ENCODE data around the genes RBBP5, KLHDC8A and SLC45A3.

DNA sequence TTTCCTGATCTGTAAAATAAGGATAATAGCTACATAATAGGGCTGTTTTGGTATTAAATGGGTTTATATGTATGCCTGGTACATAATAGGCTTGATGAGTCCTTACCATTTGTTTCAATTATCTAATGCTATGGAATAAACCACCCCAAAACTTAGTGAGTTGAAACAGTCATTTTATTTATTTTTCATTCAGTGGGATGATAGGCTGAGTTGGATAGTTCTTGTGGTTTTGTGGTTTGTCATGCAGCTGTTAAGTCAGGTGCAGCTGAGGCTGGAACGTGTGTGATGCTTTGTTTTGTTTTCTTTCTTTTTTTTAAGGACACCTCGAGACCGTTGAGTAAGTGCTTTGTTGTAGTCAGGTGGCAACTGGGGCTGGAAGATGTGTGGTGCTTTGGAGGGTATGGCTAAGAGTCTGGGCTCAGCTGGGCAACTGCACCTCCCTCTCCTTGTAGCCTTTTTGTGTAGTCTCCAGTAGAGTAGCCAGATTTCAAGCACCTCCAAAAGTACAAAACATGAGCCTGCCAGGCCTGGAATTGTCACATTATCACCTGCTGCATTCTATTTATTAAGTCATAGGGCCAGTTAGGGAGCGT lies 5.0 kb downstream of the MDM4 start:
- PRO-cap, 5 experiments, result no peak in any of the 5 experiments
- RAMPAGE, long total RNA, 2 experiments, result no peak in any of the 2 experiments
- RRBS, result no CpG with 5 or more reads among the region's 4 CpGs

DNA sequence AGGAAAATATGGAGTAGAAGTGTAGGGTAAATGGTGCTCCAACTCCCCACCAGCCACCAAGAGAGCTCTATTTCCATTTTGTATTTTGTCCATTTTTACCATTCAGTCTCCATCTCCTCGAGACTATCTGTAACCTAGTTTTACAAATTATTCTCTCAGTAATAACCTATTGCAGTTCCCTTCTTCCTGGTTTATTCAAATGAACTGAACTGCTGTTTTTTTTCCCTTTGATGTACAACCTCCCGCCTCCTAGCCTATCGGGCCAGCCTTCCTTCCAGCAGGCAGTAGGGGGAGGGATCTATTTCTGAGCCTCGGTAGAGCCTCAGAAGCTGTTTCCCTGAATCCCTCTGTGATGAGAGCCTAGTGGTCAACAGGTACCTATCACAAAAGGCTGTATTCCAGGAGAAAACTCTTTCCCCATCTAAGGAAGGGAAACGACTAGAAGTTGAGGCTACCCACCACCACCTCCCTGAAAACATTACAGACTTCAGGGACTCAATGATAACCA lies 50.0 kb downstream of the MDM4 start:
- PRO-cap, 5 experiments, result no peak in any of the 5 experiments
- RAMPAGE, long total RNA, 2 experiments, result no peak in any of the 2 experiments
- RRBS, result no CpG with 5 or more reads among the region's 5 CpGs

DNA sequence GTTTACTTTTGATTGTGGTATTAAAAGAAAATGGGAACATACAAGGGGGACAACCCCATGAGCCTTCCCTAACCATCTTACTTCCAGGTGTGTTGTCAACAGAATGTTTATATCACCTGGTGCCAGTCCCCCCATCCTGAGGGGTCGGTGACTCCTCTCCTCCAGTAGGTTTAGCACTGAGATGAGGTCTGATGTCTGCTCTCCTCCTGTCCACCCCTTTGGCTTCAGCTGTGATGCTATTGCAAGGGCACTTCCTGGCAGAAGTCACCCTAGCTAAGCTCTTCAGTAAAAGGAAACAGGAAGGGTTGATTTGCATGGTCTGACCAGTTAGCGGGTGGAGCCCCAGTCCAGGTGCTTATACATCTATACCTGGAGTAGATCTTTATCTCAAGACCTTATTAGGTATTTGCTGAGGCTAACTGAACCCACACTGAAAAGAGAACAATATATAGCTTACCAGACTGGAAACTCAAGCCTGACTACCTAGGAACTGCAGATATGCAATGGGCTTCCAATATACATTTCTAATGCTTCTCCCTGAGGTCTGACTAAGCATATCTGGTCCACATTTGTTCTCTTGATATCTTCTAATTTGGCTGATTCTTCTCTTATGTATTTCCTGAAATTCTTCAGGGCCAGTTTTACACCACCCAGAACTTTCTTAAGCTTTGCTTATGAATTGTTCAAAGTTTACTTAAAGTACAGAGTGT lies 13.4 kb downstream of the NFASC start:
- PRO-cap, 5 experiments, result no peak in any of the 5 experiments
- RAMPAGE, long total RNA, 2 experiments, result no peak in any of the 2 experiments
- RRBS, result no CpG with 5 or more reads among the region's 2 CpGs

DNA sequence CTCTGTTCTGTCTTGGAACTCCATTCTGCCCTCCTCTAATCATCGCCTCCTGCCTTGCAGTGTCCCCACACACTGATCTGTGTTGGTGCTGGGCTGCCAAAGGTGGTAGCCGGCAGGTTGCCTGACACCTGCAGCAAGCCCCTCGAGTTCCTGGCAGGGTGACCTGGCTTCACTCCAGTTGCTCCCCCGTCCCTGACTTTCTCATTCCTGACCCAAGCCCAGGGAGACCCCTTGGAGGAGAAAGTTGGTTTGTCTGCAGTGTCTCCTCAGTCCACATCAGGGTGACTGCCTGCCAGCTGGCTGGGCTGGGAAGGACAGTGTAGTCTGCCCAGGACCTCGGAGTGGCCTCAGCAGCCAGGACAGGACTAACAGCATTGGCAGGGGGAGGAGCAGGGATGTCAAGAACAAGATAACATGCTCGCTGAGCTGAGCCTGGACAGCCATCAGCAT lies 83.8 kb upstream of the CNTN2 start:
- PRO-cap, 5 experiments, result no peak in any of the 5 experiments
- RAMPAGE, long total RNA, 2 experiments, result no peak in any of the 2 experiments
- RRBS, result no CpG with 5 or more reads among the region's 6 CpGs

DNA sequence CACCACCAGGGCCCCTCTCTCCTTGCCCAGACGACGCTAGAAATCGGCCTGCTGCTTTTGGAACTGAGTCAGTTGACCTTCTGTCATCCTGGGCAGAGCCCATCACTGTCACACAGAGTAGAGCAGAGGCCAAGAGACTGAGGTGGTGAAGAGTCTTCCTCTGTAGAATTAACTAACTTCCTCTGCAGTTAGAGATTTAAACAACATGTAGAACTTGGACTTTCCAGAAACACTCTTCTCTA lies 83.5 kb upstream of the CNTN2 start:
- PRO-cap, 5 experiments, result no peak in any of the 5 experiments
- RAMPAGE, long total RNA, 2 experiments, result no peak in any of the 2 experiments
- RRBS, result no CpG with 5 or more reads among the region's 3 CpGs

- PRO-cap, 5 experiments, result no peak in any of the 5 experiments
- RAMPAGE, long total RNA, 2 experiments, result no peak in any of the 2 experiments
- RRBS, result 29% methylated on average over 1 of the region's 6 CpGs
Measured at GRCh38 chr1:205049487-205049784, 6.4 kb downstream of the CNTN2 start.

DNA sequence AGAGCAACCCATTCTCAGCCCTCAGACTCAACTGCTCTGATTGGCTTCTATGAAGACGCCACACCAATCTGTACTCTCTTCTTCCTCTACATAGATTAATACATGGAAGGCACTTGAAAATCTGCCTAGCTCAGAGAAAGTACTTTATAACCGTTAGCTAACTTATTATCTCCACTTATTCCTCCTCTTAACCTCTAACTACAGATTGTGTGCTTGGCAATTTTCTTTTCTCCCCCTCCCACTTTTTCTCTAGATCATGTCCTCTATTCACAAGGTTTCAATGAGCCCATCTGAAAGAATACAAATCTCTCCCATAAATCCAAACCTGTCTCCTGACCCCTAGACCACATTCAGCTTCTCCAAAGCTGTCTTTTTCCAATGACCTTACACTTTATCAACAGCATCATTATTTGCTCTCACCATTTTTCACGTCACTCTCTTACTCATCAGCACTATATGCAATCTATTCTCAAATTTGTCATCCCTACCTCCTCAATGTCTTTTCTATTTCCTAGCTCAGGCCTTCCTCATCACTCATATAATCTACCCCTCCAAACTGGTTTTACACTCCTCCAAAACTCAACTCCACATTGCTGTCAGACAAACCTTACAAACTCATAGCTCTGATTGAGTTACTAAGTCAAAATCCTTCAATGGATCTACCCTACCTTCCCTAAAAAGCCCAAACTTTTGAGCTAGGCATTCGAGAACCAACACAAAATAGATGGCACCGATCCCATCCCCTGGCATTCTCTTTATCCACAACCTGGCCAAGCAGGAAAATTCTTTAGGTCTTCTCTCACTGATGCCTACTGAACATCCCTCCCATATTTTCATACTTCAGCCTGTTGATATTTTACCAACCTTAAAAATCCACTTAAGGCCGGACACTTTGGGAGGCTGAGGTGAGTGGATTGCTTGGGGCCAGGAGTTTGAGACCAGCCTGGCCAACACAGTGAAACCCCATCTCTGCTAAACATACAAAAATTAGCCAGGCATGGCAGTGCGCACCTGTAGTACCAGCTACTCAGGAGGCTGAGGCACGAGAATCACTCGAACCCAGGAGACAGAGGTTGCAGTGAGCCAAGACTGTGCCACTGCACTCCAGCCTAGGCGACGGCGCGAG lies 1.8 kb downstream of the RBBP5 start:
- PRO-cap, 5 experiments, result no peak in any of the 5 experiments
- RAMPAGE, long total RNA, 2 experiments, result no peak in any of the 2 experiments
- RRBS, result no CpG with 5 or more reads among the region's 13 CpGs

- PRO-cap, 5 experiments, result peak in 5 of 5 experiments; most common minus-strand start chr1:205121975 (in 5)
- RAMPAGE, long total RNA, 2 experiments, result start-site peak on the minus strand in 1 of 2 experiments, at chr1:205121974-205122016 at its widest, 156 reads per replicate
- RRBS, result no CpG with 5 or more reads among the region's 31 CpGs
Measured at GRCh38 chr1:205121276-205122164, at the start of gene RBBP5. RBBP5 (minus strand) TSS chr1:205121978.

- PRO-cap, 5 experiments, result no peak in any of the 5 experiments
- RAMPAGE, long total RNA, 2 experiments, result no peak in any of the 2 experiments
- RRBS, result no CpG with 5 or more reads among the region's 9 CpGs
Measured at GRCh38 chr1:205293442-205294031, 28.0 kb downstream of the NUAK2 start.

GRCh38 chr1:205301731-205302305 lies 19.7 kb downstream of the NUAK2 start:
- PRO-cap, 5 experiments, result no peak in any of the 5 experiments
- RAMPAGE, long total RNA, 2 experiments, result no peak in any of the 2 experiments
- RRBS, result no CpG with 5 or more reads among the region's 6 CpGs

- PRO-cap, 5 experiments, result no peak in any of the 5 experiments
- RAMPAGE, long total RNA, 2 experiments, result no peak in any of the 2 experiments
- RRBS, result no CpG with 5 or more reads among the region's 5 CpGs
Measured at GRCh38 chr1:205313269-205313507, 8.4 kb downstream of the NUAK2 start.

- PRO-cap, 5 experiments, result no peak in any of the 5 experiments
- RAMPAGE, long total RNA, 2 experiments, result no peak in any of the 2 experiments
- RRBS, result no CpG with 5 or more reads among the region's 6 CpGs
Measured at GRCh38 chr1:205354747-205355514, 1.8 kb downstream of the KLHDC8A start.

- PRO-cap, 5 experiments, result no peak in any of the 5 experiments
- RAMPAGE, long total RNA, 2 experiments, result no peak in any of the 2 experiments
- RRBS, result no CpG with 5 or more reads among the region's 26 CpGs
Measured at GRCh38 chr1:205356404-205357480, at the start of gene KLHDC8A. KLHDC8A (minus strand) TSS chr1:205356922.

GRCh38 chr1:205376180-205376694 lies 19.5 kb upstream of the KLHDC8A start:
- PRO-cap, 5 experiments, result no peak in any of the 5 experiments
- RAMPAGE, long total RNA, 2 experiments, result no peak in any of the 2 experiments
- RRBS, result no CpG with 5 or more reads among the region's 5 CpGs

DNA sequence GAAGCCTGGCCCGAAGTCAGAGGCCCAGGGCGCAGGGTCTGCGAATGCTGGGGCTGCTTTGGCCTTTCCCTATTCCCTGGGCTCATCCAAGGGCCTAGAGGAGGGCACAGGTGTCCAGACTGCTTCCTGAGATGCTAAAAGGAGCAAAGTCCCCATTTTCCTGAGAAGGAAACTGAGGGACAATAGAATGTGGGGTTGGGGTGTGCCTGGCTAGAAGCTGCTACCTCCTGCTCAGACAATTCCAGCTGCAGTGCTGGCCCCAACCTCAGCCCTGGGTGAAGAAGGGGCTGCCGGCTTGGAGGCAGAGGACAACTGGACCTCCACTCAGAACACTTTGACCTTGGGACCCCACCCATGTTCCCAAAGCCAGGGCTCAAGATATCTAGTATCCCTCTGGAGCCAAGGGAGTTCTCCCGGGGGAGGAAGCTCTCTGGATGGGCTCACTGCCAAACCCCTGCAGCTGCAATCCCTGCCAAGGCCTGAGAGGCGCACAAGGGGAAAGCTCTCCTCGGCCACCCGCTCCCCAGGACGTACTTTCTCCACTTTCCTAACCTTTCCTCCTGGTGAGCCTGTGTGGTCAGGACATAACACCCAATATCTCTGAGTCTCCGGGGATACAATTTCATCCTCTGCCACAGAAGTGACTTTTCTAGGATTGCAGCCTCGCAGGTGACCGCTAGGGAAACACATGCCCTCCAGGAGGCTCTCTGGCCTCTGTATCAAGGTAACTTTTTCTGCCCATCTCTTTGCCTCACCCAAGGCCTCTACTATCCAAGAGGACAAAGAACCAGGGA lies 16.8 kb upstream of the LEMD1 start:
- PRO-cap, 5 experiments, result no peak in any of the 5 experiments
- RAMPAGE, long total RNA, 2 experiments, result no peak in any of the 2 experiments
- RRBS, result 15% methylated on average over 2 of the region's 12 CpGs

GRCh38 chr1:205442346-205443028 lies 13.4 kb downstream of the BLACAT1 start:
- PRO-cap, 5 experiments, result no peak in any of the 5 experiments
- RAMPAGE, long total RNA, 2 experiments, result no peak in any of the 2 experiments
- RRBS, result 100% methylated on average over 2 of the region's 6 CpGs

DNA sequence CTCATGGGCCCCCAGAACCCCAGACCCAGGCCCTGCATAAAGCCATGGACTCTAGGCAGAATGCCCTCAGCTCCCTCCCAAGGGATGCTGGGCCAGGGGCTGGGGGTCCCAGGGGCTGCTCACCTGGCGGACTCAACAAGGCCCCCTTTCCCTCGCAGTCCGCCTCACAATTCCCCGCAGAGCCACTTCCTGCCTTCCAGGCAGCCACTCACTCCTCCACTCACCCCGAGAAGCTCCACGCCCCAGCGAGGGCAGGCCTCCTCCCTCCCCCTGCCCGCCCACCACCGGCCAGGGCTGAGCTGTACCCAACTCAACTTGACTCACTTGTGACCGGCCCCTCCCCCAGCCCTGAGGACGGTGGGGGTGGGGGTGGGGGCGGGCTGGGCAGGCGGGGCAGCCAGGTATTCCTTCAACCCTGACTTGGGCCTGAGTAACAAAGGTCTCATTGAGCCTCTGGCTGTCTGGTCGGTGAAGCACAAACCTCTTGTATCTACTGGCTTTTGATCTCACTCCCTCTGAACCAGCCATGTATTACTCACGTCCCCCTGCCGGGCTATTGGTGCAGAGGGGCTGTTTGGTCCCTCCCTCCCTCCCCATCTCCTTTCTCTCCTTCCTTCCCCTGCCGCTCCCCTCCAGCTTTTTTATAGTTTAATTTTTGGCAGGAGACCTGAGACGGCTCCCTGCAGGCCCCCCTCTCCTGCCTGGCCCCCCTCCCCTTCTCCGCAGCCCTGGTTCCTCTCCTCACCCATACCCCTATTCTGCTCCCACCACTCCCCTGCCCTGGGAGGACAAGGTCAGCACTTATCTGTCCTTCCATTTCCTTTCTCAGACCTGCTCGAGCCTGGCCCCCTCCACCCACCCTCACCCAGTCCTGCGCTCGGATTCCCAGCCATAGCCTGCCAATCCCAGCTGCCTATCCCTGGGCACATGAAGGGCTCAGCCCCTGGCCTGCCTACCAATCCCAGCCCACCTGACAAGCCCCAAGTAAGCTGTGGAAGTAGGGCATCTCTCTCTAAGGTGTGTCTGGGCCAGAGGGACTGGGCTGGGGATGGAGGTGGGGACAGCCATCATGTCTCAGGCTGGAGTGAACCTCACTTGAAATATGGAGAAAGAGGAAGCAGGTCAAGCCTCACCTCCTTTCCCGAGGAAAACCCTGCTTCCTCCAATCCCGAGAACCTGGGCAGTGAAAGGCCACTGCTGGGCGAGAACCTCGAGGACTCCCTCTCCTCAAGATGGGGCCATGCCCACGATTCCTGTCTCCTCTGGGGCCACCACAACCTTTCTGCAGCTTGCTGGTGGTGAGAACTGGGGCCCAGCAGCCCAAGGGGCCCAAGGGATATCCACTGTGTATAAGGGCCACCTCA lies 5.6 kb downstream of the BLACAT1 start:
- PRO-cap, 5 experiments, result peak in 1 of 5 experiments; most common minus-strand start position 222 of the sequence (in 1)
- RAMPAGE, long total RNA, 2 experiments, result no peak in any of the 2 experiments
- RRBS, result no CpG with 5 or more reads among the region's 27 CpGs

GRCh38 chr1:205512502-205512873 lies 8.0 kb downstream of the CDK18 start:
- PRO-cap, 5 experiments, result no peak in any of the 5 experiments
- RAMPAGE, long total RNA, 2 experiments, result no peak in any of the 2 experiments
- RRBS, result no CpG with 5 or more reads among the region's 6 CpGs

GRCh38 chr1:205675786-205676417 lies 4.4 kb downstream of the SLC45A3 start:
- PRO-cap, 5 experiments, result peak in 4 of 5 experiments; most common plus-strand start chr1:205676225 (in 3); most common minus-strand start chr1:205676125 (in 1)
- RAMPAGE, long total RNA, 2 experiments, result no peak in any of the 2 experiments
- RRBS, result no CpG with 5 or more reads among the region's 8 CpGs

- PRO-cap, 5 experiments, result peak in 5 of 5 experiments; most common plus-strand start chr1:205680834 (in 5); most common minus-strand start chr1:205680459 (in 5)
- RAMPAGE, long total RNA, 2 experiments, result no peak in any of the 2 experiments
- RRBS, result 2% methylated on average over 27 of the region's 65 CpGs
Measured at GRCh38 chr1:205680254-205681049, at the start of gene SLC45A3. SLC45A3 (minus strand) TSS chr1:205680509.